SJSA1 (cell line): Measurements from ENCODE around the genes CS and BAZ2A.

DNA sequence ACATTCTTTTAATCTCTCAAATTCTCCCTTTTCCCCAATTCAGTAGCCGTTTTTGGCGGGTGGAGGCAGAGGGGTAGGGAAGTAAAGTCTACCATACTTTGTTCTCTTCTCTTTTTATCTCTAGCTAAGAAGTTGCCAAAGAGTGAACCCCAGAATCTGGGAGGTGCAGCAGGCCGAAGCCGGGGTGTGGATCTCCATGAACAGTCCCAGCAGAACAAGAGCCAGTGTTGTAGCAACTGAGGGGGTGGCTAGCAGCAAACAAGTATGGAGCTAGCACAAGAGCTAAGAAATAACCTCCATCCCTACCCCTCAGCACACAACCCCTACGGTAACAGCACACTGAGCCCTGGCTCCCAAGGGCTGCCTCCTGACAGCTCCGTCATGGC, 5.1 kb upstream of the SUOX start:
- RAMPAGE, long total RNA, result no peak

- RAMPAGE, long total RNA, result no peak
These were observed 4.4 kb upstream of the SUOX start for GRCh38 chr12:55992553-55993242.

GRCh38 chr12:56082527-56083580, 2.9 kb downstream of the ERBB3 start:
- RAMPAGE, long total RNA, result no peak

GRCh38 chr12:56102968-56103635, 1.3 kb upstream of the PA2G4 start:
- RAMPAGE, long total RNA, result no peak

- RAMPAGE, long total RNA, result no peak
These were observed 8.4 kb upstream of the MYL6B start for GRCh38 chr12:56143602-56144849.

DNA sequence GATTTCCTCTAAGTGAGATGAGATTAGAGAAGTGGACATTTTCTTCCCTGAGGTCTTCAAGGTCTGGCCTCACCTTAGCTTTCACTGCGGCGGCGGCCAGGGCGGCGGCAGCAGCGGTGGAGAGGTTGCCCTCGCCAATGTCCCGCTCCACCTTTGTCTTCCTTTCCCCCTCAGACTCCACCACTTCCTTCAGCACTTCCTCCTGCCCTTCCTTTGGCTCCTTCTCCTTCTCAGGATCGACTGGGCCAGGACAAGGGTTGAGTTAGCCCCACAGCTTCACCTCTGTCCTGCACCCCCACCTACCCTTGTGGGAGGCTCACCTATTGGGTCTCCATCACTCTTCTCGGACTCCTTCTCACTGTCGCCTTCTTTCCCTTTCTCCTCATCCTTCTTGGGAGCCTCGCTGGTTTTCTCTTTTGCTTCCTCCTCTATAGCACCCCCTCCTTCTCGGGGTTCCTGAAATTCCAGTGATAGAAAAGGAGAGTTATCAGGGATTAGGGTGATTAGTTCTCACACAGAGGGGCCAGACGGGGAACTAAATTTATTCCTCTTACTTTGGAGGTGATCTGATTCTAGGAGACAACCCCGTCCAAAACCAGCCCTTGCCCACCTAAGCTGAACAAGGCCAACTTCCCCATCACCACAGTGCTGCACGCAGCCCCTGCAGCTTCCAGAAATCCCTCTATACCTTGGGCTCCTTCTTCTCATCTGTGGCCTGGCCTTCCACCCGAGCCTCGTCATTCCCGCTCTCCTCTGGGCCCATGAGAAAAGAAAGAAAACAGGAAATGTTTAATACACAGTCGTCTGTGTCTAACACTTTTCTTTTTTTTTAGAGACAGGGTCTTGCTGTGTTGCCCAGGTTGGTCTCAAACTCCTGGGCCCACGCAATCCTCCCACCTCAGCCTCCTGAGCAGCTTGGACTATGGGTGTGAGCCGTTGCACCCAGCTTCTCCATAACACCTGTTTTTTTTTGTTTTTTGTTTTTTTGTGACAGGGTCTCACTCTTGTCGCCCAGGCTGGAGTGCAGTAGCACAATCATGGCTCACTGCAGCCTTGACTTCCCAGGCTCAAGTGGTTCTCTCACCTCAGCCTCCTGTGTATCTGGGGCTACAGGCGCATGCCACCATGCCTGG, 11.7 kb downstream of the MYL6 start:
- RAMPAGE, long total RNA, result no peak

DNA sequence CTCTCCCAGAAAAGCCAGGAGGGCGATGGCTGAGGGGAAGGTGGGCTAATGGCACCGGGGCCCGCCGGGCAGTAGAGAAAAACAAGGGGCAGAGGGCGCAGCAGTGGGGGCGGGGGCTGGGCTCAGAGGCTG, 383 bp downstream of the SMARCC2 start:
- RAMPAGE, long total RNA, result no peak

DNA sequence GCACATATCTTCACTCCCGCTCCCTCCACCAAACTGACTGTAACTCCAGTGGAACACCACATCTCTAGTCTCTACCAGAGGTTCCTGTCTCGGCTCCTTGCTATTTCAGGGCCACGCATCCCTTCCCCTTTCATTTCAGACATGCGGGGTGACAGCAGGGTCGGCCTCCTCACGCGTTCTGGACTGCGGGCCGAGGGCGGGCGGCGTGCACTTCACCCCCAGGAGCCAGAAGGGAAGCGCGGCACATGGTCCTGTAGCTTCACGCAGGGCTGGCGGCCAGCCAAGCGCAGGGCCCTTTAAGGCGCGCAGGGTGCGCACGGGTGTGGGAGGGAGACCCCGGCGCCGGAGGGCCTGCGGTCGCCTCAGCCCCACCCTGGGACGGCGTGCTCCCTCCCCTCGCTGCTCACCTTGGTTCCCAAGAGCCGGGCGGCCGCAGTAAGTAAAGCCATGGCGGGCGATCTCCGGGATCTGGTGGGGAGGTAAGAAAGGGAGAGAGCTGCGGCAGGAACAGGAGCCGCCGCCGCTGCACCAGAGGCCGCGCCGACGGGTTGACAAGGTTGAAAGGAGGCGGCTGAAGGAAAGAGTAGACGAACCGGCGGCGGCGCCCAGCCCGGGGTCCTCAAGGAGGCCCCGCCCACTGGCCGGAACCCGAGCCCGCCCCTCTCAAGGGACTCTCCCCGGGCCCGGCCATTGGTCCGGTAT, at the start of gene CS:
CS (minus strand) TSS at position 578 of the 702 bp plus-strand sequence.
- RAMPAGE, long total RNA, result start-site peak on the plus strand centred at position 369 of the sequence, 61 bp wide, 27 and 20 reads in 2 replicates; start-site peak on the minus strand centred at position 563 of the sequence, 54 bp wide, 63 and 30 reads in 2 replicates

- RAMPAGE, long total RNA, result no peak
These were observed 5.1 kb downstream of the RBMS2 start for GRCh38 chr12:56526659-56527200.

DNA sequence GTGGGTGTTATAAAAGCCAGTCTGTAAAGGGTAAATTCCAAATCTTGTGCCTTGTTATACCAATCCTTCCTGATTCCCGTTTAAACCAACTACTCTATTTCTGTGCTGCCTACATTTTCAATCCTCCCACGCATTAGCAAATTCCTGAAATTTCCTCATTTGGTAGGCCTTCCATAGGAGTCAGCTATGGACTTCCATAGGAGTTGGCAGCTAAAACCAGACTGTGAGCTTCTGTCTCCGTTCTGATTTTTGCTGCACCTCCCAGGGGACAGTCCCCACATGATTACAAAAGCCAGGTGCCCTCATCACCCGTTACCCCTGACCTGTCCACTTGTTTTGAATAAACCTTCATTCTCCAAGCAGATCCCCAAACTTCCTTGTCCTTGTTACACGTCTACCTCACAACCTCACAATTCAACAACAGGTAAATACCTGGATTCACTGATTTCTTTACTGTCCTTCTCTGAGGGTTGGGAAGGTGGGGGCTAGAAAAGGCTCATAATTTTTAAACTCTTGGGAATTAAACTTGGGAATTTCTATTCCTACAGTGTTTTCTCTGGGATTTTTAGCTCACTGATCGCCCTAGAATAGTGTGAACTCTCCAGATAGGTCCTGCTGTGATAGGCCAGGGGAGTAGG, 35.6 kb downstream of the BAZ2A start:
- RAMPAGE, long total RNA, result no peak

GRCh38 chr12:56629907-56630956, at the start of gene BAZ2A:
BAZ2A (minus strand) TSS chr12:56630326.
- RAMPAGE, long total RNA, result no peak

DNA sequence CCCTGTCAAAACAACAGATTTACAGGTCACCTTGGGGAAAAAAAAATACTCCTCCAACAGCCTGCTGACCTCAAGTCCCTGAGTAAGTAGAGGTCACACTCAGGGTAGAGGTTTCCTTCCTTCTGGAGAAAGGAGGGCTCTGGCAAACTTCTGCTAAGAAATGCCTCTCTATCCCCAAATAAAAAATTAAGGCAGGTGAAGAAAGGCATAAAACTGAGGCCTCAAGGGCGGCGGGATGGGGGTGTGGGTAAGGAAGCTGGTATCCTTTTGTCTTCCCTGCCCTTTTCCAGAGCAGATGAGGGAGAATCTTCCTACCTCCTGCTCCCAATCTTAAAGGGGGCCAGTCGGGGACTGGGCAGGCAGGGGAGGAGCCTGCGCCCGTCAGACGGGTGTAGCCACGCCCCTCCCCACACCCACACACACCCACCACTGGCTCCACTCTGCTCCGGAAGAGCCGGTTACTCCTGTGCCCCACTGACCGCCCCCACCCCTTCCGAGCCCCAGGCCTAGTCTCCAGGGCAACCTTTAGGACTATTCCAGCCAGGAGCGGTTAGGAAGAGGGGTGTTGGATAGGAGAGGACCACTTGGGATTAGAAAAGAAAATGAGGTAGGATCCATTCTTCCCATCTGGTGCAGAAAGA, 2.1 kb upstream of the BAZ2A start:
- RAMPAGE, long total RNA, result no peak

GRCh38 chr12:56714126-56714576, 10.9 kb downstream of the NACA start:
- RAMPAGE, long total RNA, result no peak

- RAMPAGE, long total RNA, result no peak
These were observed 4.2 kb downstream of the NACA start for GRCh38 chr12:56720758-56721341.

DNA sequence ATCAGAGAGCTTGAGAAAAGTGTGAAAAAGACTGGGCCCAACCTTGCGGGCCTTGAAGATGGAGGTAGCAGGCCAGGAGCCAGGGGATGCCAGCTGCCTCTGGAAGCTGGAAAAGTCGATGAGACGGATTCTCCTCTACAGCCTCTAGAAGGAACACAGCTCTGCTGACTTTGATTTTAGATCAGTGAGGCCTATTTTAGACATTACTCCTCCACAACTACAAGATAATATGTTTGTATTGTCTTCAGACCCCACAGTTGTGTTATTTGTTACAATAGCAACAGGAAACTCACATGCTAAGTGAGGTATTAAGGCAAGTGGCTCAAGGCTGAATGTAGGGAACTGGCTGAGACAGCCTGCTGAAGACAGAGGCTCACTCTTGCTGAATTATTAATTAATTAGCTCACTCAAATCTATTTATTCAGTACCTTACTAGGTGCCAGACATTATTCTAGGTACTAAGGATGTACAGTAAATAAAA, 1.9 kb downstream of the SDR9C7 start:
- RAMPAGE, long total RNA, result no peak

DNA sequence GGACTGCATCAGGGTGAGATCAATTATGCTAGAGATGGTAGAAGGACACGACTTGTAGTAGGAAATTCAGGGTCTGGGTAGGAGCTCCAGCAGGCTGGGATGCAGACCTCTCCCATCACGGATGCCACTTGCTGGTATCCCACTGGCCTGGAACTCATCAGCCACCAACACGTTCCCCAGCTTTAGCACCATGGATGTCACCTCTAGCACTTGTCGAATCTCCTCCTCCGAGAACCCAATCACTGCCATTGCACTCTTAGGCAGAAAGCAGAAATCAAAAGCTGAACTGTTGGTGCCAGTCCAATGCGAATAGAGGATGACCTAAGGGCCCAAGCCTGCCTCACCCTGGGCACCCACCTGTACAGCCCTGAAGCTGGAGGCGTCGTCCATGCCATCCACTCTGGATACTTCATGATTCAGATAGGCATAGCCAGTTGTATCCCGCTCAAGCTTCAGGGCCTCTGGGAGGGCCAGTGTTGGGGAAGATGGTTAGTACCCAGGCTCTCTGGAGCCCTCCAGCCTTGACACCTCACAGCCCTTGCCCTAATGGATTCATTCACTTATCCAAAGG, 6.1 kb downstream of the MYO1A start:
- RAMPAGE, long total RNA, result no peak

- RAMPAGE, long total RNA, result no peak
These were observed 7.3 kb downstream of the NAB2 start for GRCh38 chr12:57095963-57096769.

DNA sequence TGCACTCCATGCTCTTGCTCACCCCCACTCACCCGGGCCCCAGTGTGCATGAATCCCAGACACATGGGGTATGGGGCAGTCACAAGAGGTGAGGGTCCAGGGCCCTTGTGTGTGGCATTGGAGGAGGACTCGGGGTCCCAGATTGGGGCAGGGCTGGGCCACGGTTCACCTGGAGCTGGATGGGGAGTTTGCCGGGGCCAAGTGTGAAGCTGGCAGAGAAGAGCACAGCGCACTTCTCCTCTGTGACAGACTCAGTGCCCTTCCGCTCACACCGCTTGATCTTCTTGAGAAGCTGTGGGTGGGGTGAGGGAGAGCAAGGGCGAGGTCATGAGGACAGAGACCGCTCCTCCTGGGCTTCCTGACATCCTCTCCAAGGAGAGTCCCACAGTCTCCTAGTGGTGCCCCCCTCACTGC, 6.9 kb downstream of the STAT6 start:
- RAMPAGE, long total RNA, result no peak

DNA sequence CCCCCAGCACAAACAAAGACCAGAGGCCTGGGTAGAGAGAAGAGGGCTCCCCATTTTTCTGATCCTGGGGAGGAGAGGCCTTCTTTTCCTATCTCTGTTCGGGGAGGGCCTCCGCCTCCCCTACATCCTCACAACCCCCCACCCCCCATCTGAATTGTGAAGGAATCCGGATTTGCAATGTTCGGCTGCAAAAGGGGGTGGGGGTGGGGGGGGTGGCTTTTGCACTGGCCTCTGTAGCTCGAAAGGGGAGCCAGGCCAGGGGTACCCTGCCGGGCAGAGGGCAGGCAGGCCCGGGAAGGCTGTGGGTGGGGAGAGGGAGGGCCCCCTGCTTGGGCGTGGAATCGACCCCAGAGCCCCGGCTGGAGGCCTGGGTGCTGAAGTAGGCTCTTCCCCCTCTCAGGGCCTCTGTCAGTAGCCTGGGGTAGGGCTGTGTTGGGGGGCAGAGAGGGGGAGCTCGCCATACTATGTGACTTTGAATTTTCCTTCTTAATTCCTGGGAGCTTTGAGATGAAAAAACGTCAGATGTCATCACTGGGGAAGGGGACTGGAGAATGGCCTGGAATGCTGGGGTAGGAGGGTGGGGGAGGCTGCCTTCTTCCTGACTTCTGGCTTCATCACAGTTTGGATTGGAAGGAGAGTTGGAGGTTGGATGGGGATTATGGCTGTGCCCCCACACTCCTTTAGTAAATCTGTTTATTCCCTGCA, 1.1 kb downstream of the LRP1 start:
- RAMPAGE, long total RNA, result no peak

DNA sequence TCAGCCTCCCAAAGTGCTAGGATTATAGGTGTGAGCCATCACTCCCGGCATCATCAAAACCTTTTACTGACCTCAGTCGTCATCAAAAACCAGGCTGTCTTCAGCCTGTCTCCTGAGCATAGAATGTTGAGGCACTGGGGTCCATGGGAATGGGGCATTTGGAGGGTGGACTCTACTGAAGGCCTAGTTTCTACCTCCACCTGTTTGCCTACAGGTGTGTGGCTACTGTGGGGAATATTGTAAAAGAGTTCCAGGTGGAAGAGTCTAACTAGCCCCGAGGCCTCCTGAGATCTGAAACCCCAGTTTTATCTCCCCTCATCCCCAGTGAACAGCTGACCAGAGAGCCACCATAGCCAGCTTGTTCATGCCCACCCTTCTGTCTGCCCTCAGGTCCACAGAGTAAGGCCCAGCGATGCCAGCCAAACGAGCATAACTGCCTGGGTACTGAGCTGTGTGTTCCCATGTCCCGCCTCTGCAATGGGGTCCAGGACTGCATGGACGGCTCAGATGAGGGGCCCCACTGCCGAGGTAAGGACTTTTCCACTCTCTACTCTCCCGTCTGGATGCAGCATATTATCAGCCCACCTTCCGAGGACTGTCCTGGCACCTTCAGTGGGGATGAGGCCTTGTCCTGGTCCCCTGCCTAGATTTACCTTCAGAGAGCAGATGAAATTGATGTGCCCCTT, 12.8 kb downstream of the LRP1 start:
- RAMPAGE, long total RNA, result no peak